Mammary epithelial cell (primary cell): ENCODE data around the genes YTHDC1, ODAM and RUFY3.

- CAGE, long polyA plus RNA, result no peak
- RRBS, result no CpG with 5 or more reads among the region's 19 CpGs
These were observed 493.7 kb downstream of the EPHA5 start for GRCh38 chr4:65176549-65176952.

DNA sequence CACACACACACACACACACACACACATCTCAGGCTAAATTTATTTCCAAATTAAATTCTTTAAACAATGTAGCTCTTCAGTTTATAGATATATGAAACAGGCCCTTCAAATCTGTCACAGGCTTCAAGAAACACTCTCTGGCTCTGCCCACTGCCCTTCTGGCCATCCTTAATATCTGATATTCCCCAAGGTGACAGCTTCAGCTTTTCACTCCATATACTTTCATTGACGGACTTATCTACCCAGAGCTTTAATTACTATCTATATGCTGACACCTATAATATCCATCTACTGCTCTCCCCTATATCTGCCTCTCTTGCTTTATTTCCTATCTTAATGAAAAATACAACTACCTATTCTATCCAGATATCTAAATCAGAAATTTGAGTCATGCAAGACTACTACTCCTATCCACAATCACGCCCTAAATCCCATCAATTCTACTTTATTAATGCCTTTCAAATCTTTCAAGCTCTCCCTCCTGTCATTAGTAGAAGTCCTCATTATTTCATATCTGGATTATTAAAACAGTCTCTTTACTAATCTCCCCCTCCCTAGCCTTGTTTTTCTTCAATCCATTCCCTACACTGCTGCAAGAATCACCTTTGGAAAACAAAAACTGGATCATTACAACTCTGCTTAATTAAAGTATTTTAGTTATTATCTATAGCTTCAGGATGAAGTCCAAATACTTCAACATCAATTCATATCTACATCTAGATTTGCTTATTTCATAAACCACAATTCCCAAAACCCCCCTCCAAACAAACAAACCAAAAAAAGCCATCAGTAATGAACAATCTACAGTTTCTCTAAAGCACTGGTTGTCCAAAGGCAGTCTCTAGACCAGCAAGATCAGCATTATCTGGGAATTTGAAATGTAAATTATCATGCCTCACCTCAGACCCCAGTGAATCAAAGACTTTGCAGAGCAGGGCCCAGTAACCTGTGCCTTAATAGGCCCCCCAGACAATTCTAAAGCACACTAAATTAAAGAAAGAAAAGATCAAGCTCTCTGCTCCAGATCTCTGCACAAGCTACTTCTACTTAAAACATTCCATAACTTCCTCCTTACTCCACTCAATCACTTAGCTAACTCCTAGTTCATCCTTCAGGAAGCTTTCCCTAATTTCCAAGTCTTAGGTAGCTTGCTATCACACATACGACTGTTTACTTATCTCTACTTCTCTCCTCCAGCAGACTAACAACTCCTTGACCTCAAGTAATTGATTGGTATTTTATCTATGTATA lies 35.6 kb downstream of the CENPC start:
- CAGE, long polyA plus RNA, result no peak
- RRBS, result no CpG with 5 or more reads among the region's 3 CpGs

DNA sequence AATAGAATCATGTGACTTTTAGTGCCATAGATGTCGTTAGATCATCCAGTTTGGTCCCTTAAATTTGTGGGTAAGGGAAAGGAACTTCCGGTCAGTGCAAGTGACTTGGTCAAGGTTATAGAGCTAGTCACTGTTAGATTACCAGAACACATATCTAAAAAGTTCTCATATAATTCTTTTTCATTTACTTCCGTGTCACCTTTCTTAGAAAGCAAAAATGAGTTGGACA lies 592 bp upstream of the UBA6 start:
- CAGE, long polyA plus RNA, result no peak
- RRBS, result no CpG with 5 or more reads among the region's 3 CpGs

GRCh38 chr4:68336959-68337853 lies 12.7 kb downstream of the YTHDC1 start:
- CAGE, long polyA plus RNA, result no peak
- RRBS, result no CpG with 5 or more reads among the region's 7 CpGs

DNA sequence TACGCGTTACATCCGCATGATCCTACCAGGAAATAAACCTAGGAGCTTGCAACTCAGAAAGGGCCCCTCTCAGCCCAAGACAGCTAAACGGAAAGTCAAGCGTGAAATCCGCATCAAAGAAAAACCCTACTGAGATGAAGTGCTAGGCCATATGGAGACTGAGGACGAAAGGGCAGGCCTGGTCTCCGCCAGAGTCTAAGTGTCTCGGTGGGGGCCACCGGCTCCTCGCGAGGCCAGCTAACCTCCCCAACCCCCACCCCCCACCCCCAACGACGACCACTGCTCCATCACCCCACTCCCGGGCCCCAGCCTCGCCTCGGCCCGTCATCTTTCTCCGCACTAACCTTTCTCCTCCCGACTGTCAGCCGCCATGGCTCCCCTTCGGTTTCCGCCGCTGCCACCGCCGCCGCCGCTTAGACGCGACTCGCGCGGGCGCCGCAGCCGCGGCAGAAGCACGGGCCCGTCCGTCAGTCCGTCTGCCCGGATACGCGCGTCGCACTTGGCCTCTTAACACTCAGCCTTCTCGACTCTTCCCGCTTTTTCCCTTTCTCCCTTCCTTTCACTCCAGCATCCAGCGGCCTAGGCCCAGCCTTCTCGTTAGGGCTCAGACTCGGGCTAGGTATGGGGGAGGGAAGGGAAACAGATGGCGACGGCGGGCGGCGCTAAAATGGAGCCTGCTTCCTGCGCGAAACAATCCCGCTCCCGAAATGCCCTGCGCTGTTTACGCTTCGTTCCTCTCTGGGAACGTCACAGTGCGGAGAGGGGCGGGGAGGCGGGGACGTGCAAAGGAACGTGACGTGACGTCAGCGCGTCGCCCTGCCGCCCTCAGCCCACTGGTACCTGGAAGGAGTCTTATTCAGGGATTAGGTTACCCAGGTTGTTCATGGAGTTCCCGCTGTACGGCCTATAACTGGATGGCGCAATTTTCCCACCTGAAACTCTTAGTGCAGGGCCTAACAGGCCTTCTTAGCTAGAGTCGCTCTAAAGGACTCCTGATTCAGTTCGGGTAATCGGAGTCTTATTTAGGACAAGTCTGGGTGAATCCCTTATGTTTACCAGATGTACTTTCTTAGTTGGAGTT lies at the start of gene YTHDC1:
TSS of gene YTHDC1 (minus strand) at position 709 of the 1,081 bp plus-strand sequence.
- CAGE, long polyA plus RNA, result no peak
- RRBS, result 0% methylated on average over 6 of the region's 81 CpGs

DNA sequence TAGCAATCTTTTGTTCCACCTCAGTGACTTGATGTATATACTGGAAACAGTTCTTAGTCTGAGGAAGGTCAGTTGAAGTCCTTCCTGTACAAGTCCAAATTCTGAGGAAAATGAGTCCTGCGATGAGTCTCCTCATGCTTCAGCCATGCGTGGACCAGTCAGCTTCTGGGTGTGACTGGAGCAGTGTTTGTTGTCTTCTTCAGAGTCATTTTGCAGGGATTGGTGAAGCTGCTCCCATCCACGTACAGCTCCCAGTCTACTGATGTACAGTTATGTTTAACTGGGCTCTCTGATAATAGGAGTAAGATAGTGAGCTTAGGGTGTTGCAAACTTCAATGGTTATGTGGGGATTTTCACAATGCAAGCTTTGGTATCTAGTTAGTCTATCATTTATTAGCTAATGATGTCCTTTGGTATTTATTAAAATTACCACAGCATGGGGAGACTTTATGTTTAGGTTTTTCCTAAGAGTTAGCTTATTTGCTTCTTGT lies 3.4 kb downstream of the UGT2B17 start:
- CAGE, long polyA plus RNA, result no peak
- RRBS, result no CpG with 5 or more reads among the region's 3 CpGs

- CAGE, long polyA plus RNA, result no peak
- RRBS, result no CpG with 5 or more reads among the region's 13 CpGs
These were observed 20.4 kb downstream of the UGT2B15 start for GRCh38 chr4:68649897-68650575.

GRCh38 chr4:68948312-68948703 lies 3.3 kb downstream of the UGT2A3 start:
- CAGE, long polyA plus RNA, result no peak
- RRBS, result no CpG with 5 or more reads among the region's 2 CpGs

DNA sequence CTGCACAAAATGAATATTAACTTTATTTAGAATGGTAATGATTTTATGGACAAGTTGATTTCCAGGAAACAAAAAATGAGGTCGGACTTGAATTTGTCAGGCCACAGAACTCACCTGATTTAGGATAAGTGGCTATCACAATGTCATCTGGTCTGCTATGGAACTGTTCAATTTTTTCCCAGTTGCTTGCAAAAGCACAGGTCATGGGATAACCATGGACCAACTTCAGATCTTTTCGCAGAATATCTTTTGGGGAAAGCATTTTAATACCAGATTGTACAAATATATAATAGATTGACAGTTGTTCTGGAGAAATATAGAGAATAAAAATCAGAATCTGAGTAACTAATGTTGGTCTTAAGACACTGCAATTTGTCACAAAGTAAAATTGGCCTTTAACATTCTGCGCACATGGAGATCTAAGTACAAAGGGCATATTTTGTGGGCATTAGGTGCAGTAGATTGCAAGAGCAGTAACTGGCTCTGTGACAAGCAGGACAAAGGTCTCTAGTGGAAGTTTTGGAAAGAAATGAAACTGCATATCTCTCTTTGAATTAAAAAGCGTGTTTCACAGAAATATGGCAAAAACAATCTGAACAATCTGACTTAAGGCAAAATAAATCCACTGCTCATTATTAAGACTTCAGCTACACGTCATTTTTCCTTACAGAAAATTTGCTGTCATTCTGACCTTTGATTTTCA lies 5.3 kb downstream of the SULT1B1 start:
- CAGE, long polyA plus RNA, result no peak
- RRBS, result no CpG with 5 or more reads among the region's 5 CpGs

DNA sequence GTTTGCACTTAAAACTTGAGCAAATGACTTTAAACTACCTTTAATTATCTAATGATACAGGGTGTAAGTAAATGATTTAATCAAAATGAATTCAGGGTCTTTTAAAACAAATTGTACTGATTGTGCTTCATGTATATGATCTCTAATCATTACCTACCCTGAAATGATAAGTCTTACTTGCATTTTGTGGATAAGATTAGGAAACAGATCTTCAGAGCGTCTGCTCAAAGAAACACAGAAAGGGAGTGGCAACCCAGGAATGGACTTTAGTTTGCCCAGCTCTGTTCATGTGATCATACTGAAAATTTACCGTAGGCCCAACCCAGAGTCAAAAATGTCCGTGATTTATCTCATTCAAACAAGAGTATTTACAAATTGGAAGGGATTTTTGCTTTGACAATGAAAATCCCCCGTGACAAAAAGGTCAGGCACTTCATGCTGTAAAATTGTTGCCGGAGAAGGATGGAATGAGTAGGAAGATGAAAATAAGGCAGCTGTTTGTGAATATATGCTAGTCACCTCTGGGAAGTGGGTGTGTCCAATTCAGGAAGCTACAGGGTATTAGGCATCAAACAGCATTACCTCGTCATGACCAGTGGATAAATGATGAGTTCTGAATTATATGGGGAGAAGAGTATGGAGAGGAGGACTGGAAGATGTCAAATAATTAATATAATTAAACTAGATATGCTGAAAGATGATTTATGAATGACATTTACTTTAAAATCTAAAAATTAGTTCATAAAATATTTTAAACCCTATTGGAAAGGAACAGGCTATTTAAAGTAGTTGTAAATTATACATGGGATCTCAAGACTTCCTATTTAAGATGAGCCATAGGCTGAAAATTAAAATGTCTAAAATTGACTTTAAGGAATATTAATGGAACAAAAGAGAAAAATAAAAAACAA lies 1.2 kb downstream of the SULT1B1 start:
- CAGE, long polyA plus RNA, result no peak
- RRBS, result no CpG with 5 or more reads among the region's 6 CpGs

- CAGE, long polyA plus RNA, result no peak
- RRBS, result no CpG with 5 or more reads among the region's 1 CpG
These were observed at the start of gene ODAM for GRCh38 chr4:70195648-70195847. Gene ODAM (plus strand): TSS chr4:70195725.

DNA sequence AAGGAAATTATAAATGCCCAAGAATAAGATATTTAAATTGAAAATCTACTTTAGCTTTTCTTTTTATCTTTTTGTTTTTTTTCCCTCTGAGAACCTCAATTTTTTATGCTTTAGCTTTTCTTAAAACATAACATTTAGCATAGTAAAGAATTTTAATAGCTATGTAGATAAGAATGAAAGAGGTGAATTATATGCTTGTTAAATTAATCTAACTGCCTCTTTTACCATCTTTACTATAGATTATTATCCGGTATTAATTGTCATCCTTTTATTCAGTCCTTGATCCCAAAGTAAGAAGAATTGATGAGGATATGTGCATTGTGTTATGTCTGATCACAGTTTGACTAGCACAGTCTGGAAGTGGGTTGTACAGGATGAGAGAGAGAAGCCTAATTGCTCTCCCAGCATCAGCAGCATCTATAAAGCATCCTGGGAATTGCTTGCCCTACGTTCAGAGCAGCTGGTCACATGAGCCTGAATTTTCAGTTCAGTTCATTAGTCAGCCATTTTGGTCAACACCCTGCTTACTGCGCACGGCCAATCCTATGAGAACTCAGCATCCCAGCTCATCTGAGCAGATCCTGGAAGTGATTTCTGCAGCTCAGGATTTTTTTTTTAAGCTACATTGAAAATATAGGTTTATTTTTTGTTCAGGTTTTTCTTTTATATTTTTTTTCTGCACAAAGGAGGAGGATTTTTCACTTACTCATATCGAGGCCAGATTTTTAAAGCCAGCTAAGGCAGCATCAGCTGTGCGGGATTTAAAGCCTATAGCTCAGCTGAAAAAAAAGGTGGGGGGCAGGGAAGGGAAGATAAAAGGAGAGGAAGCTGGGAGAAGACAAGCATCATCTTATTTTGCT lies at the start of gene RUFY3:
TSS of gene RUFY3 (plus strand) at position 490 of the 860 bp plus-strand sequence.
- CAGE, long polyA plus RNA, result no peak
- RRBS, result no CpG with 5 or more reads among the region's 6 CpGs

GRCh38 chr4:70728107-70728755 lies 6.5 kb downstream of the RUFY3 start:
- CAGE, long polyA plus RNA, result no peak
- RRBS, result no CpG with 5 or more reads among the region's 12 CpGs

- CAGE, long polyA plus RNA, result no peak
- RRBS, result 1% methylated on average over 25 of the region's 56 CpGs
These were observed 607 bp upstream of the SLC4A4 start for GRCh38 chr4:71186326-71186977.

- CAGE, long polyA plus RNA, result no peak
- RRBS, result no CpG with 5 or more reads among the region's 4 CpGs
These were observed 43.2 kb downstream of the SLC4A4 start for GRCh38 chr4:71230187-71230667.

- CAGE, long polyA plus RNA, result no peak
- RRBS, result no CpG with 5 or more reads among the region's 20 CpGs
These were observed 44.2 kb downstream of the SLC4A4 start for GRCh38 chr4:71230751-71232147.

- CAGE, long polyA plus RNA, result no peak
- RRBS, result no CpG with 5 or more reads among the region's 1 CpG
These were observed 269.7 kb downstream of the SLC4A4 start for GRCh38 chr4:71456734-71457133.

- CAGE, long polyA plus RNA, result no peak
- RRBS, result no CpG with 5 or more reads among the region's 5 CpGs
These were observed 181.2 kb downstream of the GC start for GRCh38 chr4:71602650-71603066.

GRCh38 chr4:73147195-73147897 lies 77.8 kb upstream of the COX18 start:
- CAGE, long polyA plus RNA, result no peak
- RRBS, result no CpG with 5 or more reads among the region's 2 CpGs

DNA sequence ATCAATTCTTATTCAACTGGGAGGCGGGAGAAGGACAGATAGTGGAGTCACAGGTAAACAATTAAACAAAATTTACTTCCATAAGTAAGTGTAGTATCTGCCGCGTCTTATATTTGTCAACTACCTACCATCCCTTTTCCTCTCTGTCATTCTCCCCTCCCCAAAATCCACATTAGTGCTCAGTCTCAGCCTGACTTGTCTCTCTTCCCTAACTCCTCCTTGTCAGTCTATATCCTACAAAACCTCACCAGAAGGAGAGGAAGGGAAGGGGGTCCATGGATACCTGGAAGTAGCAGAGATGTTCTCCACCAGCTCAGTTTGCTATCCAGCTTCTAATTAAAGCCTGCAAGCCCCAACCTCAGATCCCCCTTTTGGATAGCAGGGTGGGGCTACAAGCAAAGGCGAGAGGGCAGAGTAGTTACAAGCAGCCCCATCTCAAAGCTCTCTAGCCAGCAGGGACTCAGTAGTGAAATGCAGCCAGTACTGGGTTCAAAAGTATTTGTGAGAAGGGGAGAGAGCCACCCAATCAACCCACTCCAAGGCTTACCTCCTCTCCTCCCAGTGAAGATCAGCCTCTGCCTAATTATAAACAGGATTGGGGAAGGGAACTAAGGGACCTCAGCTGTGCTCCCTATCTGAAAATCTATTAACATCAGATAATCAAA lies 82.8 kb upstream of the COX18 start:
- CAGE, long polyA plus RNA, result no peak
- RRBS, result no CpG with 5 or more reads among the region's 4 CpGs